SK-N-MC (cell line): ENCODE measurements around the genes DOCK11, IL13RA1 and STEEP1.

DNA sequence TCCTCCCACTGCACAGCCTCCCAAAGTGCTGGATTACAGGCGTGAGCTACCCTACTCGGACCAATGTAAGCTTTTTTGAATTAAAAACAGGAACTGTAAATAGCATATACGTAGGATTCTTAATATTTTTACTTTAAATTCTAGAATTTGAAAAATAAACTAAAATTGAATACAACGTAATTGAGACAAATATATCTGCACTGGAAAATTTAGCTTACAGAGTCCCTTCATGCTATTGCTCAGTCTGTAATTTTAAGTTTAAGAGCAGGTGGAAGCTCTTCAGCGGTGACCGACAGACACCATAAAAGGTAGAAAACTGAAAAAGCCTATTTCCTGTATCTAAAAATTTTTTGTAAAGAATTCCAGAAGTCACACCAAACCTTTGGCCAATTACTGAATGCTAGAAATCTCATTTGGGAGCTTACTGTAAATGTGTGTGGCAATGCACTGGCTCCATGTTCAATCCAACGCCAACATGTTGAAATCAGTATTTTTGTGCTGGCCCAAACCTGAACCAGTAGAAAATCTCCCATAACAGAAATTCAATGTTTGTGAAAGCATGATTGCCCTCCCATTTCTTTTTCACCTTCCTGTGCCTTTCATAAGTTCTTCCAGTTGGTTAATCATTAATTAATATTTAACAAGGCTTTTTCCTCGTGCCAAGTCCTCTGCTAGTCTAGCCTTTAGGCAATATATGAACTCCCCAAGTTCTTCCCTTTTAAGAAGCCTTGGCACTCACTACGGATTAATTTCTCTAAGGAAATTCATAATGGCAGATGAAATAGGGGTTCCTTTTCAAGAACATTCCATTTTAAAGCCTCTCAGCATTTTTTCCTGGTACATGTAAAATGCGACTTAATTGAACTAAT is 1.5 kb upstream of the PLS3 start:
- RRBS = no CpG with 5 or more reads among the region's 10 CpGs

GRCh38 chrX:115581433-115581830 is 20.5 kb downstream of the PLS3 start:
- RRBS = no CpG with 5 or more reads among the region's 2 CpGs

DNA sequence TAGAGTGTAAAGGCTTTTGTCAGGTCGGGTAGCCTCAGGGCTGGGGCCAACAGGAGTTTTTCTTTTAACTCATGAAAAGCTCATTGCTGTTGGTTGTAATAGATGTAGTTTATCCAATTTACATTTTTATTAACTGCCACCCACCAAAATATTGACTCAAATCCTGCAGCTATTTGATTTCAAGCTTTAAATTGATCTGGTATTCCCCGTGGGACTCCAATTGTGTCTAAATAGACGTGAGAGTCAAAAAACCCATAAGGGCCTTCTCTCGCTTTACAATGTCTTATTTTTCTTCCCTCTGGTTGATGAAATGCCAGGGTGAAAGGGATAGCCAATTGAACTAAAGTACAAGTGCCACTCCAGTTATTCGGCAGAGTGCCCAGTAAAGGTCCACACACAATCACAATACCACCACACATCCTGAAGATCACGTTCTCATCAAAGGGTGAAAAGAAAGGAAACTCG is 251.0 kb upstream of the AGTR2 start:
- RRBS = no CpG with 5 or more reads among the region's 7 CpGs

- RRBS = no CpG with 5 or more reads among the region's 9 CpGs
These were observed 199.9 kb upstream of the AGTR2 start for GRCh38 chrX:115970549-115971216.

DNA sequence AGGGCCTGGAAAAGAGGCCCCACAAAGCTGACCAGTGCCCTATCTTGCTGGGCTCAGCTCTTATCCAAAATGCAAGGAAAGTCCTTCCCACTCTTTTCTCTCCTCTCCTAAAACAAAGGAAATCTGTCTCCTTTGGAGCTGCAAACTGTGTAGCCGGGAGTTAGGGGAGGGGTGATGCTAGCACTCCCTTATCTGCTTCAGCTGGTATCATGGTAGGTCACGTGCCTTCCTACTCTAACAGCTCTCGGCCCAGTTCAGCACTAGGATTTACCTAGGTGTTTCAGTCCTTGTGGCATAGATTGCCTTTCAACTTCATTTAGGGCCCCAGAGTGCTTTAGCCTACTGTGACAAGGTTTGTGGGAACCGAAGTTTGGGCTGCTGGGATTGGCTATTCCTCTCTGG is 245.2 kb upstream of the CT83 start:
- RRBS = no CpG with 5 or more reads among the region's 4 CpGs

DNA sequence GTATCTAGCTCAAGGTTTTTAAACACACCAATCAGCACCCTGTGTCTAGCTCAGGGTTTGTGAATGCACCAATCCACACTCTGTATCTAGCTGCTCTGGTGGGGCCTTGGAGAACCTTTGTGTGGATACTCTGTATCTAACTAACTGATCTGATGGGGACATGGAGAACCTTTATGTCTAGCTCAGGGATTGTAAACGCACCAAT is 721.3 kb downstream of the KLHL13 start:
- RRBS = no CpG with 5 or more reads among the region's 1 CpG

DNA sequence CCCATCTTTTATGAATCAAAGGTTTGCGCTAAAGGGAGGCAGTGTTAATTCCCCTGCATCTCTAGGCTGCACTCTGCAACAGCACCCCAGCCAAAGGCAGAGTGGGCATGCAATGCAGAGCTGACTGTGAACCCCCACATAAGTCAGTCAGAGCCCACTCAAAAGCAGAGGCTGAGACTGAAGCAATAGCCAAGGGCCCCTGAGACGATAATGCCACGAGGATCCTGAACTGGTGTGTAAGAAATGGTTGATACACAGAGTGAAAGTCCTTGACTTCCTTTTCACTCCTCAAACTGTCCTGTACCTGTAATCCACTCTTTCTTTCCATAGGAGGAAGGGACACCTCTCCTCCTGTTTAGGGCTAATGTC is 87.1 kb upstream of the WDR44 start:
- RRBS = no CpG with 5 or more reads among the region's 3 CpGs

DNA sequence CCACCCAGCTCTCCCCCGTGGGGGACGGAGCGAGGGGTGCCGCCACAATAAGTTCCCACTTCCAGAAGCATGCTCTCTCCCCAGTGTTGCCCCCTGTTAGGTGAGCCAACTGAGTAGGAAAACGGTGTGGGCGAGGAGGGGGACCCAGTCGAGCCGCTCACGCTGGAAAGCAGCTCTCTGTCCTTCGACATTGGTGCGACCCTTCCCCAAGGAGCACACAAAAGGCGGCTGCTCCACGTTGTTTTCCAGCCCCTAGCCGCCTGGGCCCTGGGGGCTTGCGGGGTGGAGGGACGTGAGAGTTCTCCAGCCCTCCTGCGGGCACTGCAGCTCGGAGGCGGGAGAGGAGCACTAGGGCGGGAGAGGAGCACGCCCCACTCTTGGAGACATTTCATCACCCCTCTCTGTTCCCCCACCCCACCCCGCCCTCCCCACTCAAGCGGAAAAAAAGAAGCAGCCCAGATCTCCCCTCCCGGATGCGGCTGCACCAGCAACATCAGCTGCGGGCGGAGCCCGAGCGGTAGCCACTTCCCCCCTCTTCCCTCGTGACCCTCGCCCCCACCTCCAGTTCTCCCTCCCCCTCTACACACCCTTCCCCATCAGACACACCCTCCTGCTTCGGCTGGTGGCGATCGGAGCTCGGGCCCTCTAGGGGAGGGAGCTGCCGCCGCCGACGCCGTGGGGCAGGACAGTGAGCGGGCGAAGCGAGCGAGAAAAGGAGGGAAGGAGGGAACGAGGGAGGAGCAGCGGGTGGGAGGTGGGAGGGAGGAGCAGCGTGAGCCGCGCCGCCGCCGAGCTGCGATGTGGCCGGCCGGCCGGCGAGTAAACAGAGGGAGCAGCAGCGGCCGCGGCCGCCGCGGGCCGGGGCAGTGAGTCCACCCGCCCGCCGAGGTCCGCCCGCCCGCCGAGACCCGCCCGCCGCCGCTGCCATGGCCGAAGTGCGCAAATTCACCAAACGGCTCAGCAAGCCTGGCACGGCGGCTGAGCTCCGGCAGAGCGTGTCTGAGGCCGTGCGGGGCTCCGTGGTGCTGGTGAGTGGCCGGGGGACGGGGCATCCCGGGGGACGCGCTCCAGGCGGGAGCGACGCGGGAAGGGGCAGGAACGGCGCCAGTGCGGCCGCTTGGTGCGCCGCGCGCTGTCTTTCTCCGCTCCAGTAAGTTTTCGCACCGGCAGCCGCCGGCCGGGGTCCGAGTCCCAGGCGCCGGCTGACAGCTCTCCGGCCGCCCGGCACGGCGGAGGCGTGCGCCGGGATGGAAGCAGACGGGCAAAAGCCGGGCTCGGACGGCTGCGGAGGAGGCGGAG is at the start of gene DOCK11:
Gene DOCK11, plus strand, starts transcription at position 770 of the 1,299 bp plus-strand sequence.
- RRBS = 19% methylated on average over 31 of the region's 125 CpGs

GRCh38 chrX:118530439-118530882 is 34.8 kb downstream of the DOCK11 start:
- RRBS = no CpG with 5 or more reads among the region's 2 CpGs

DNA sequence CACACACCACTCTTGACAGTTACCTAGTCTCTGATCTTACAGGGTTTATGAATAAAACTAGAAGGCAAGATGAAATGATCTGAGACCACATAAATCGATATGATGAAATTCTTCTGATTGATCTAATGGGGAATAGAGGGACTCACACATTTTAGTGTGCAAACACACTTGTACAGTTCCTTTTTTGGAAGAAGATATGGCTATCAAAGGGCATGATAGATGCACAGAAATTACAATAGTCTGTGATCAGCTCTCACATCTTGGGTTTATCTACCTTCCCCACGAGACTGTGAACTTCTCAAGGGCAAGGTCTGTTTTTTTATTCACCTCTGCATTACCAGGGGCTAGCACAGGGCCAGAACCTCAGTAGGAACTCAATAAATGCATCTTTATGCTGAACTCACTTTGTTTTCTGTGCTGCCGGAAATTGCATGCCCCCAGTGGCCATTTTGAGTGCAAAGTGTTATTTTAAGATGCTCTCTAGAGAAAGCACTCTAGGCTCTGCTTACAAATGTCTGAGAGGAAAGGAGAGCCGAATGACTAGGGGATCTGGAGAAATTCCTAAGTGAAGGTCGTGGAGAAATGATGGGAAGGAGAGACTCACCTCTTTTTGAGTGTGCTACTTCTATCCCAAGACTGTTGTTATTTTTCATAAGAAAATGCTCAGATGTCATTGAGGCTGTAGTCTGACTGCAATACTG is 41.0 kb downstream of the DOCK11 start:
- RRBS = no CpG with 5 or more reads among the region's 5 CpGs

GRCh38 chrX:118726692-118727823 is at the start of gene IL13RA1:
TSS of gene IL13RA1 (plus strand) at chrX:118727606.
- RRBS = 30% methylated on average over 45 of the region's 79 CpGs

DNA sequence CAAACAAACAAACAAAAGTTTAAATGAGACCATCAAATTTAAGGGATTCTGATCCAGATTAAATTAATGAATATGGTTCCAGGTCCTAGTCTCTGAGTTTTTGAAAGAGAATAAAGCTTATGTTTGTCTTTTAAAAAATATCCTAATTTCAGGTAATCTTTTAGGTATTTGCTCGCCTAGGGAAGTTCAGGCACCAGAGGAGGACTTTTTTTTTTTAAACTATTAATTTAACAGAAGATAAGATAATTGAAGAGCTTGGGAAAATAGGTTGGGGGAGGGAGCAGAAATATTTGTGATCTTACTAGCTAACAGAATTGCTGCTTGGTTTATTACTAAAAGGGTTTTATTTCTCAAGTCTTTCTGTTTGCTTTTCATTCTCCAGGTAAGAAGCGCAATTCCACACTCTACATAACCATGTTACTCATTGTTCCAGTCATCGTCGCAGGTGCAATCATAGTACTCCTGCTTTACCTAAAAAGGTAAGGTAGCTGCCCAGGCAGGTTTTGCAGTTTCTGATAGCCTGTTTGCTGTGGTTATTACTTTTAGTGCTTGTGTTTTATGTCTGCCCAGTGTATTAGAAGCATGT is 46.2 kb downstream of the IL13RA1 start:
- RRBS = no CpG with 5 or more reads among the region's 4 CpGs

- RRBS = no CpG with 5 or more reads among the region's 6 CpGs
These were observed 14.2 kb downstream of the LONRF3 start for GRCh38 chrX:118988587-118989125.

DNA sequence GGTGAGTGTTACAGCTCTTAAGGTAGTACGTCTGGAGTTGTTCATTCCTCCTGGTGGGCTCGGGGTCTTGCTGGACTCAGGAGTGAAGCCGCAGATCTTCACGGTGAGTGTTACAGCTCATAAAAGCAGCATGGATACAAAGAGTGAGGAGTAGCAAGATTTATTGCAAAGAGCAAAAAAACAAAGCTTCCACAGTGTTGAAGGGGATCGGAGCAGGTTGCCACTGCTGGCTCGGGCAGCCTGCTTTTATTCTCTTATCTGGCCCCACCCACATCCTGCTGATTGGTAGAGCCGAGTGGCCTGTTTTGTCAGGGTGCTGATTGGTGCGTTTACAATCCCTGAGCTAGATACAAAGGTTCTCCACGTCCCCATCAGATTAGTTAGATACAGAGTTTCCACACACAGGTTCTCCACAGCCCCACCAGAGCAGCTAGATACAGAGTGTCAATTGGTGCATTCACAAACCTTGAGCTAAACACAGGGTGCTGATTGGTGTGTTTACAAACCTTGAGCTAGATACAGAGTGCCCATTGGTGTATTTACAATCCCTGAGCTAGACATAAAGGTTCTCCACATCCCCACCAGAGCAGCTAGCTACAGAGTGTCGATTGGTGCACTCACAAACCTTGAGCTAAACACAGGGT is 26.5 kb upstream of the PGRMC1 start:
- RRBS = no CpG with 5 or more reads among the region's 10 CpGs

DNA sequence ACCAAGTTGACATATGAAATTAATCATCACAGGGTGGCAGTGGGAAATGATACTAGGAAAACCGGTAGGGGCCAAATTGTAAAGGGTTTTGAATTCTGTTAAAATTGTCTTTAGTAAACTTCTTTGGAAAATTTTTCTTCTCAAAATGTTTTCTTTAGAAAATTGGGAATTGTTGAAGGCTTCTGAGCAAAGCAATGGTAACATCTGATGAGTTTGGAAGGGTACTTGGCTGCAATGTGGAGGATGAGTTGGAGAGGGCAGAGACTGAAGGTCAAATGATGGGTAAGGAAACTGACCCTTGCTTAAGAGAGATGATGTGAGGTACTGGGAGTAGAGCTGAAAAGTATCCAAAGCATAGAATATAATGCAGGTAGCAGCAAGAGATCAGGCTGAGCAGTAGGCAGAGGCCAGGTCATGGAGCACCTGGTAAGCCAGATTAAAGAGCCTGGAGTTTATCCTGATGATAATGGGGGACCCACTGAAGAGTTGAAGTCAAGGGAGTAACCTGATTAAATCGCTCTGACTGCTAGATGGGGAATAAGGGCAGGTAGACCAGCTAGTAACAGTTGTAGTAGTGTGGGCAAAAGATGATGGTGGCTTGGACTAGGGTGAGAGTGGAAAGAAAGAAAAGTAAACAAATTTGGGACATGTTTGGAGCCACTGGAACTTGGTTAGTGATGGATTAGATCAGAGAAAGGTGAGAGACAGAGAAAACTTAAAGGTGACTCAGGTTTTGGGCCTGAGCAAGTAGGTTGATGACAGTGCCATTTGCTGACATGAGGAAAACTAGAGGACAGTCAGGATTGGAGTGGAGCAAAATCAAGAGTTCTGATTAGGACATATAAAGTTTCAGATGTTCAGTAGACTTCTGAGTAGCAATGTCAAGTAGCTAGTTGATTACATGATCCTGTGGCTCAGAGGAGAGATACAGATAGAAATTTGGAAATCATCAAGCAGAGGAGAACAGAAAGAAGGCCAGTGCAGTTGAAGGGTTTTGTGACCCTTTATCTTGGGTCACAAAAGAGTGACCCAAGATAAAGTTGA is 34.5 kb upstream of the SLC25A5 start:
- RRBS = no CpG with 5 or more reads among the region's 2 CpGs

- RRBS = 30% methylated on average over 28 of the region's 58 CpGs
These were observed 868 bp downstream of the SLC25A5 start for GRCh38 chrX:119468949-119469675.

DNA sequence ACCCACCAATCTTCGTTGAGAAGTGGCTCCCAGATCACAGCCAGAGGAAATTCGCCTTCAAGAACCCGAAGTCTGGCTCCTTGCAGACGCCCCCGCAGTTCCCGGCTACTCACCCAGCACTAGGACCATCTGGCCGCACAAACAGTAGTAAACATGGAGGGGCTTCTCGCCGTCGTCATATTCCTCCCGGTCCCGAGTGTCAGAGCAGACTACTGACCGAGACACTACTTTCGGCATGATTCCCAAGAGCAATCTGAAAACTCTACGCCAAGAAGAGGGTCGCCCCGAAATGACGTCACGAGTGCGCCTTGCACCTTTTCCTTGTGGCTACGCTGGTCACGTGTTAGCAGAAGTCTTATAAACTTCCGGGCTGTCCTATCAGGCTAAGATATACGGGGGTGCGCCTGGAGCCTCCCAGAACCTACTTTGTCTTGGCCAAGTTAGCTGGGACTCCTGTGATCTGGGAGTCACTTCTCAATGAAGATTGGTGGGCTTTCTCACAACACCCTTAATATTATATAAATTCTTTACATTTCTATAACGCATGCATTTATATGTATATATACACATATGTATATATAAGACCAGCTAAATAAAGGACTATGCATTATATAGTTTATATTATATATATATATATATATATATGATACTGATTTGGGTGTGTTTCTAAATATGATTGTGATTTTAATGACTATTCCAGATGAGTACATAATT is at the start of gene STEEP1:
Gene STEEP1, minus strand, starts transcription at position 291 of the 714 bp plus-strand sequence.
- RRBS = 15% methylated on average over 2 of the region's 26 CpGs

DNA sequence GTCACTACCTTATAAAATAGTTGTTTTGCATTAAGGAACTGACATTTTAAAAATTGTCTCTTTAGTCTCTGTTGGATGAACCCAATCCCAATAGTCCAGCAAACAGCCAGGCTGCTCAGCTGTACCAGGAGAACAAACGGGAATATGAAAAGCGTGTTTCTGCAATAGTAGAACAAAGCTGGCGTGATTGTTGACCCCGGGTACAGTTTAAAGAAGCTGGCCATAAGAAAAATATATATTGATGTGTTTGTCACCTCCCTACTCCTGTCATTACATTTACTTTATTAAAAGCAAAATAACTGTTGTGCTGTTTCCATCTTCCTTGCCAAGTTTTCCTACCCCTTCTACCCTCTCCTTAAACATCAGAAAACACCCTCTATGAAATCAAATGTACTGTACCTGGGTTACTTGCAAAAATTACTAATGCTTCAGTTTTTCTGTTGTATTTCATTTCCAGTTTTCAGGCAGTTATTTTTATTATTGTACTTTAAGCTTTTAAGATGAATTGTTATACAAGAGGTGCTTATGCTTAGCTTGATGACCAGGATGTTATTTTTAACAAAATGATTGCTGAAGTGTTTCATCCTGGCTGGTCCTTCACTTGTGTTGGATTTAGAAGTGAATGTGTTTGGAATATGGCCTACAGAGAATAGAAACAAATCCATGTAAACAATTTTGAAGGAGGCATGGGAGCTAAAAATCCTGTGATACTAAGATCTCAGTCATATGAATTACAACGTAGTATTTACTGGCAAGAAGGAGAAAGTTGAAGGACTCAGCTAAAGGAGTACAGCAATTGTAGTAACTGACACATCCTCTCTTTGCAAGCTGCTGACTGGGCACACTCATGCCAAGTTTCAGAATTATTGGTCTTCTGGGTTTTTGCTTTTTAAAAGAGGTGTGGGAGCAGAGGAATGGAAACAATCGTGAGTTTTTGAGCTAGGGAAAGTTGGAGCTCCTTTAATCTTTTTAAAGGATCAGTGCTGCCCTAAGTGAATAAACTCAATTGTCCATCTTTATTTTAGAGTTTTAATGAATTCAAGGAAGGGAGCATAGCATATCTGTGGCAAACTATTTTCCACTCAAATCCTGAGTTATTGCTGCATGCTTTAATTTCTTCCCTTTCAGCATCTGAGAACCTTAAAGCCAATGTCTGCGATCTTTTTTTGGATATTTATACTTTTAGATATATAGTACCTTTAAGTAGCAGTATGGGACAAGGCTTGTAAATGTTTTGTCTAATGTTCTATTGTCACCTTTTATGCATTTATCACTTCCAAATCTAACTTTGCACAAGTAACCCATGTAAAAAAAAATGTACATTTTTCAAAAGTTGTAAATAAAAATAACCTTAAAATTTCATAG is 9.2 kb downstream of the UBE2A start:
- RRBS = no CpG with 5 or more reads among the region's 7 CpGs

DNA sequence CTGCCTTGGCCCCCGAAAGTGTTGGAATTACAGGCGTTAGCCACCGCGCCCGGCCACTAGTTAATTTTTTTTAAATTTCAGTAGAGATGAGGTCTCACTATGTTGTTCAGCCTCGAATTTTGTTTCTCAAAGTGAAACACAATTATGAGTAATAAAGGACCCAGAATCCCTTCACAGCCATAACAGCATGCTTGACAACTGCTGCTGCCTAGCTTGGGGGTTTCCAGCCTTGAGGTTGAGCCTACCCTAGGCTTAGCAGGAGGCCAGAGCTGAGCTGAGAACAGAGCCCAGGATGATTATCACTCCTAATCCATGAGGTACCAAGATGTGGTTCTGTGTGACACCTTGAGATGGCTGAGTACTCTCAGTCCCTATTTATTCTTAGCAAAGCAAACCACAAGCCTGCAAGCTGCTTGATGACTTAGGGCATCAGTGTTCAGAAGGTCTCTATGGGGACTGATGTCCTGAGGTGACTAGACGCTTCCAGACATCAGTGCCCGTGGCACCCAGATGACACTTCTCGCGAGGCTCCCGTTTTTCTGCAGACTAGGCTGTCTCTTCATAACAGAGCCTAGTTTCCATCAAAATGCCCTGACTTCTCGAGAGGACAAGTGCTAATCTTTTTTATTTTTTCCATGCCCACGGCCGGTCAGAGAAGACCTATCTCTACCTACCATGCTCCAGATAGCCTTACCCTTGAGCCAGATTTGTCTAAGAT is 44.9 kb downstream of the SEPTIN6 start:
- RRBS = no CpG with 5 or more reads among the region's 14 CpGs